Hepatocyte (in vitro differentiated cells and primary cell): ENCODE measurements around the genes DMXL1, HSD17B4, SRFBP1 and SNCAIP.

GRCh38 chr5:119070985-119071538, at the start of gene DMXL1:
TSS of gene DMXL1 (plus strand) at chr5:119071087.
- RAMPAGE, long total RNA, result no peak
- RRBS, result 1% methylated on average over 20 of the region's 58 CpGs

DNA sequence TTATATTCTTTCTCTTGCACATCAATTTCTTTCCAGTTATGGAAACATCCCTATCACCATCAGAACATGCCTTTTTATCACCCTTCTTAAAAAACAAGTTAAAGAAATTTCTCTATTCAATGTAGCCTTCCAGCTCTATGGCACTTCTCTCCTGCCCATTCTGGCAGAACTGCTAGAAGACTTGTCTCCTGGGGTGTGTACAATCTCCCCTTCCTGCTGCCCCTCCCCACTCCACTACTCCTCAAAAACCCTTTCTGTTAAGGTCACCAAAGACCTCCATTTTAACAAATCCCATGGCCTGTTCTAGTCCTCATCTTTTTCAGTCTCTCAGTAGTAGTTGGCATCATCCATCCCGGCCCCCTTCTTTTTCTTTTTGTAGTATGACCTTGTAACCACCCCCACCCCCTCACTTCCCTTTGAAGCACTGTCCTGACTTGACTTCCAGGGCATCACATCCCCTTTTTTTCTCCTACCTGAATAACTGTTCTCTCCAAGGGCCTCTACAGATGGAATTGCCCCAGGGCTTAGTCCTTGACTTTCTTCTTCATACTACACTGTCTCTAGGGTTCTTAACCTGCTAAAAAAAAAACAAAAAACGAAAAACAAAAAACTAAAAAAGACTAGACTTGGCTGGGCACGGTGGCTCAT, 35.4 kb upstream of the TNFAIP8 start:
- RAMPAGE, long total RNA, result no peak
- RRBS, result no CpG with 5 or more reads among the region's 3 CpGs

- RAMPAGE, long total RNA, result no peak
- RRBS, result no CpG with 5 or more reads among the region's 3 CpGs
Observed at GRCh38 chr5:119327138-119327366, 28.8 kb upstream of the TNFAIP8 start.

- RAMPAGE, long total RNA, result no peak
- RRBS, result no CpG with 5 or more reads among the region's 1 CpG
Observed at GRCh38 chr5:119346921-119347581, 8.8 kb upstream of the TNFAIP8 start.

DNA sequence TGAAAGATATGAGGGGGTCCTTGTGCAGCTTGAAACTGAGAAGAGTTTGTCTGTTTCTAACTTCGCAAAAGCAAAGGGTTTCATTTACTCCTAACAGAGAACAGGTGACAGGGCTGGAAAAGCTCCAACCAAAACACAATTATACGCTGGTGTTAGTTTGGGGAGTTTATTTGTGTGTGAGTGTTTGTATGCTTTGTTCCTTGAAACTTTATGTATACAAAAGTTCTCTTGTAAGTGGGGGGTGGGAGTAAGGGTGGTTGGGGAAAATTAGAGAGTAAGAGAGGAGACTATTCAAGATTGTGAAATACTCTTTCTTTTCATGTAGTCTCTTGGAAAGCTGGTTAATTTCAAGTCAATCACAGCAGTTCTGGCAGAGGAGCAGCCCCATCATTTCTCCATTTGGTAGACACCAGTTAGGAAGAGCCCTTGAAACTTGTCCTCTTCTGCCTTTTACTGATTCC, 879 bp downstream of the TNFAIP8 start:
- RAMPAGE, long total RNA, result no peak
- RRBS, result no CpG with 5 or more reads among the region's 2 CpGs

DNA sequence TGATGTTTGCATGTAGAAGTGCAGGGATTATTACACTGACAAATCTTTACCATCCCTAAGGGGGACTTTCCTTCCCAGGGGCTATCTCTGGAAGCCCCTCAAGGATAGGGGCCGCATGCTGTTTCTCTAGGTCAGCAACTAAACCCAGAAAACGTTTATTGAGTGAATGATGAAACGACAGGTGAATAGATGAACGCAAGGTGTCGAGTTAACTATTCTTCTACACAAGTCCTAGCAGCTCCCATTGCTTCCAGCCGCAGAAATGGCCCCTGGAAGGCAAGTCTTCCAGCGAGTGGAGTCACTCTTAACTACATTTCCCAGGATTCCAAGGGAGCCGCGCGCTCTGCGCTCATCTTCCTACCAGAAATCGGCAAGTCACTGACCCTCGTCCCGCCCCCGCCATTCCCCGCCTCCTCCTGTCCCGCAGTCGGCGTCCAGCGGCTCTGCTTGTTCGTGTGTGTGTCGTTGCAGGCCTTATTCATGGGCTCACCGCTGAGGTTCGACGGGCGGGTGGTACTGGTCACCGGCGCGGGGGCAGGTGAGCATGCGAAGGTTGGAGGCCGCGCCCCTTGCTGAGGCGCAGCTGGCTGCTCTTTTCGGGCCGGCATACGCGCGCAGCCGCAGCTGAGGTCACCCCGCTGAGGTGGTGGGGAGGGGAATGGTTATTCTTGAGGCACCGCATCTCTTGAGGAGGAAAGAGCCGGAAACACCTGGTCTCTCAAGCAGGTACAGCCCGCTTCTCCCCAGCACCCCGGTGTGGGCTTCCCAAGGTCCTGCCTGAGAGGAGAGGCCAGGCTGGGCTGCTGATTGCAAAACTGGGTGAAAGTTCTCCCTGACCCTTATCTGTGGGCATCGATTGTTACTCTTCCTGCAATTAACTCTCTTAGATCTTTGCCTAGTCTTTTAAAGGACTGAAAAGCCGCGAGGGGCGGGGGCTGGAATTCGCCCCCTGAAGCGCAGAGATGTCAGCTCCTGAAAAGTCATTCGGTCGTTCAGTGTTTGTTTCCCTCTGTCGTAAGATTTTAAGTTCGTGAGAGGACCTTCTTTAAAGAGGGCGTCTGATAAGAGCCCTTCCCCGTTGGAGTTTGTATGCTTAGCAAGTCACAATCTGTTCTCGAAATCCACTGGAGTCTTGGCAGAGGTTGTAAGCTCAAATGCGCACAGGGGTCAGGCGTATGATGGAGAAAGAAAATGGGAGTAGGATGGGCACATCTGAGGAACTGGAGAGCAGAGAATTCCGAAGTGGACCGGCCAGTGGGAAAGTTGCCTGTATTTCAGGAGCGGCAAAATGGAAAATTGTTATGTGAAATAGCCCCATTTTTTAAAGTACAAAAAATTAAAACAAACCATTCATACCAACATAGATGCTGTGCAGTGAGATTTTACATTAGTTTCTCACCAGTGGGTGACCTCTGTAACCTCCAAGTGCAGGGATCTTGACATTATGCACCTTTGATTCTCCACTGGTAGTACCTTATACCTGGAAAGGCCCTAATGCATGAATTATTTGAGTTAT, at the start of gene HSD17B4:
Gene HSD17B4 (plus strand): TSS at position 402 of the 1,516 bp plus-strand sequence.
- RAMPAGE, long total RNA, result no peak
- RRBS, result 1% methylated on average over 16 of the region's 62 CpGs

DNA sequence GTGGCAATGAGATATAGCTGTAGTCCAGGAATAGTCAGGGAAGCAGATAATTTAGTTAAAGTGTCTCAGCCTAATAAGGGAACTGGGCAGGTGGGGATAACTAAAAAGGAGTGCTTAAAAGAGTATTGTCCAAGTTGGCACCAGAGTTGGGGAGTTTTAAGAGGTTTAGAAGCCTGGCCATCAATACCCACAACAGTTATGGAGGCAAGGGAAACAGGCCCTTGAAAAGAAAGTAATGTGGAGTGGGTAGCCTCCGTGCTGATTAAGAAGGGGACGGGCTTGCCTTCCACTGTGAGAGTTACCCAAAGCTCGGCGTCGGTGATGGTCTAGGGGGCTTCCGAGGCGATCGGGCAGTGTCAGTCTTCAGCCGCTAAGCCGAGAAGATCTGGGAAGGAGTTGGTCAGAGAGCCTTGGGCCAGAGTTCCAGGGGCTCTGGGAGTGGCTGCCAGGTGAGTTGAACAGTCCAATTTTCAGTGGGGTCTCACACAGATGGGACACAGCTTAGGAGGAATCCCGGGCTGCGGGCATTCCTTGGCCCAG, 236.5 kb downstream of the PRR16 start:
- RAMPAGE, long total RNA, result no peak
- RRBS, result no CpG with 5 or more reads among the region's 12 CpGs

- RAMPAGE, long total RNA, result no peak
- RRBS, result 0% methylated on average over 4 of the region's 48 CpGs
Observed at GRCh38 chr5:121961757-121962779, at the start of gene SRFBP1. TSS of gene SRFBP1 (plus strand) at chr5:121961975.

GRCh38 chr5:122020073-122020801, 57.8 kb downstream of the LOX start:
- RAMPAGE, long total RNA, result no peak
- RRBS, result no CpG with 5 or more reads among the region's 7 CpGs

- RAMPAGE, long total RNA, result no peak
- RRBS, result no CpG with 5 or more reads among the region's 2 CpGs
Observed at GRCh38 chr5:122153046-122153521, 6.9 kb upstream of the ENSG00000250803 start.

DNA sequence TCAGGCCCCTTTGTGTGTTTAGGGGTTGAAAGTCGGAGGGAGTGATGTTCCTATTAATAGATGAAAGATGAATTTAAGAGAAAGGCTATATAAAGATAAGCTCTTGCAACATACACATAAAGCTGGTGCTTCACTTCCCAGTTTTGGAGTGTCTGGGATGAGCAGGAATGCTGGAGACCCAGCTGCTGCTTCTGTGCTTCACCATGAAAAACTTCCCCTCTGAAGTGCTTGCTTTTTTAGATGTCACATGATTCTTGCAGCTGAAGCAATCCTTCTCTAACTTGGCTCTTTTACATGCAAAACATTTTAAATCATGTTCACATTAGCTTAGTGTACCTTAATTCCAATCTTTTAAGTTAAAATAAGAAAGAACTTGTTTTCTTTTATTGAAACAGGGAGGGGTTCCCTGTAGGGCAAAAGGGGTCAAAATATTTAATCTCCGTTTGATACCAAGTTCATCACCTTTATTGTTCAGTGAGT, 19.6 kb upstream of the SNCAIP start:
- RAMPAGE, long total RNA, result no peak
- RRBS, result no CpG with 5 or more reads among the region's 2 CpGs

- RAMPAGE, long total RNA, result no peak
- RRBS, result 2% methylated on average over 45 of the region's 103 CpGs
Observed at GRCh38 chr5:122311395-122312382, at the start of gene SNCAIP. TSS of gene SNCAIP (plus strand) at chr5:122312237.

- RAMPAGE, long total RNA, result no peak
- RRBS, result no CpG with 5 or more reads among the region's 13 CpGs
Observed at GRCh38 chr5:122383375-122383778, 71.3 kb downstream of the SNCAIP start.

DNA sequence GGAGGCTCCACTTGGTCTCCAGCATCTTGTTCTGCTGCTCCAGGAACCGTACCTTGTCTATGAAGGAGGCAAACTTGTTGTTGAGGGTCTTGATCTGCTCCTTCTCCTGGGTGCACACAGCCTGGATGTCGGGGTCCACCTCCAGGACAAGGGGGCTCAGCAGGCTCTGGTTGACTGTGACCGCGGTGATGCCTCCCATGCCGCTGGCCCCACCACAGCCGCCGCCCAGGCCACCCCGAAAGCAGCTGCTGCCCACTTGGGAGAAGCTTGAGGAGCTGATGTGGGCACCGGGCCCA, 21.3 kb downstream of the CEP120 start:
- RAMPAGE, long total RNA, result no peak
- RRBS, result no CpG with 5 or more reads among the region's 9 CpGs

DNA sequence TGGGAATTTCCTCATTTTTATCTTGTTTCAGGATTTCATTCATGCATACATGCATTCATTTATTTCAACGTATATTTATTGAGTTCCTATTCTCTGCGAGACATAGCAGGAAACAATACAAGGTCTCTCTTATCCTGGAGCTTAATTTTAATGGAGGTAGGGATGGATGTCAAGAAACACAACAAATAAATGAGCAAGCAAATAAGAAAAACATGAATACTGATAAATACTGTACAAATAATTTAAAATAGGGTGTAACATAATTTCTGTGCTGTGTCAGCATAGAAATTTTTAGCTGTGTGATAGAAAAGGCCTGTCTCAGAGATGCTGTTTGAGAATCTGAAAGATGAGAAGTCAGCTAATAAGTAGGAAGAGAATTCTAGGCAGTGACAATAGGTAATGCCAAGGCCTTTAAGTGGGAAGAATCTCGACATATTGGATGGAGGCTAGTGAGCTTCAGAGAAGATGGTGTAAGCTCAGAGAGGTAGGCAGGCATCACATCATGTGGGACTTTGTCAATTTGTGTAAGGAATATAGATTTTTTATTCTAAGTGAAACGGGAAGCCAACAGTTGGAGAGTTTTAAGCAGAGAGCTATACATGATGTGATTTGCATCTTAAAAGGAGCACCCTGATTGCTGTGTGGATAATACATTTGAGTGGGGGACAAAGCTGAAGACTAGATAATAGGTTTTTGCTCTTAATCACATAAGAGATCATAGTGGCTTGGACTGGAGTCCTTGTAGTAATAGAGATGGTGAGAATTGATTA, 91.6 kb downstream of the CSNK1G3 start:
- RAMPAGE, long total RNA, result no peak
- RRBS, result no CpG with 5 or more reads among the region's 4 CpGs

DNA sequence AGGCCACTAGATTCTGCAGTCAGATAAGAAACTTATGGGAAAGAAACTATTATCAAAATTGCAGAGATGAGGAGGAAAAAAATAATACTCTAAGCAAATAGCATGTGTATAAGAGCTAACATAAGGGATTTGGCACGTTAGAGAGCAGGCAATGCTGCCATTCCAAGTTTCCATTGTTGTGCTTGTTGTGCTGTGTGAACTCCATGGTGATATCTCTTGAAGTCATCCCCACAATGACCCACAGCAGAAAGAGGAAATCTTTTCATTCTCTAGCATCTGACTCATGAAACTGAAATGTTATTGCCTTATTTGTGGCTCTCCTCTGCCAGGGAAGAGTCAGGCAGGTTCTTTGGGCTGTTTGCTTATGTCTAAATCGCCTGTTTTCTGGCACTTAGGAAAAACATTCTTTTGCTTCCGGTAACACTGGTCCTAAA, 188.6 kb downstream of the CSNK1G3 start:
- RAMPAGE, long total RNA, result no peak
- RRBS, result no CpG with 5 or more reads among the region's 3 CpGs

- RAMPAGE, long total RNA, result no peak
- RRBS, result no CpG with 5 or more reads among the region's 11 CpGs
Observed at GRCh38 chr5:124629001-124629531, 117.4 kb downstream of the ZNF608 start.

- RAMPAGE, long total RNA, result no peak
- RRBS, result no CpG with 5 or more reads among the region's 4 CpGs
Observed at GRCh38 chr5:124660734-124661093, 85.7 kb downstream of the ZNF608 start.

DNA sequence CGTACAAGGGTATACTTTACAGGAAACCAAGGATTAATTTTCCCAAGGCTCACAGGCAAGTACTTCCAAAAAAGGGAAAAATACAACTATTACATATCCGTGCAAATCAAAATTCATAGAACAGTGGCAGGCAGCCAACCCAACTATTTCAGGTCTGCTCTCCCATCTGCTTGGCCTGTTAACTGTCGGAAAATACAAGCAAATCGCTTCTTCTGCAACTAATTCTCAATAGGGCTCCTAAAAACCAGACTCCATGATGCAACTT, 69.0 kb downstream of the ZNF608 start:
- RAMPAGE, long total RNA, result no peak
- RRBS, result no CpG with 5 or more reads among the region's 4 CpGs

- RAMPAGE, long total RNA, result no peak
- RRBS, result no CpG with 5 or more reads among the region's 6 CpGs
Observed at GRCh38 chr5:124963620-124964087, 217.2 kb upstream of the ZNF608 start.